Tibial artery (tissue), 1 donor: Measurements from ENCODE around the genes A3GALT2 and HMGB4.

GRCh38 chr1:32766297-32767065, 24.9 kb downstream of the KIAA1522 start:
- PRO-cap = no peak

DNA sequence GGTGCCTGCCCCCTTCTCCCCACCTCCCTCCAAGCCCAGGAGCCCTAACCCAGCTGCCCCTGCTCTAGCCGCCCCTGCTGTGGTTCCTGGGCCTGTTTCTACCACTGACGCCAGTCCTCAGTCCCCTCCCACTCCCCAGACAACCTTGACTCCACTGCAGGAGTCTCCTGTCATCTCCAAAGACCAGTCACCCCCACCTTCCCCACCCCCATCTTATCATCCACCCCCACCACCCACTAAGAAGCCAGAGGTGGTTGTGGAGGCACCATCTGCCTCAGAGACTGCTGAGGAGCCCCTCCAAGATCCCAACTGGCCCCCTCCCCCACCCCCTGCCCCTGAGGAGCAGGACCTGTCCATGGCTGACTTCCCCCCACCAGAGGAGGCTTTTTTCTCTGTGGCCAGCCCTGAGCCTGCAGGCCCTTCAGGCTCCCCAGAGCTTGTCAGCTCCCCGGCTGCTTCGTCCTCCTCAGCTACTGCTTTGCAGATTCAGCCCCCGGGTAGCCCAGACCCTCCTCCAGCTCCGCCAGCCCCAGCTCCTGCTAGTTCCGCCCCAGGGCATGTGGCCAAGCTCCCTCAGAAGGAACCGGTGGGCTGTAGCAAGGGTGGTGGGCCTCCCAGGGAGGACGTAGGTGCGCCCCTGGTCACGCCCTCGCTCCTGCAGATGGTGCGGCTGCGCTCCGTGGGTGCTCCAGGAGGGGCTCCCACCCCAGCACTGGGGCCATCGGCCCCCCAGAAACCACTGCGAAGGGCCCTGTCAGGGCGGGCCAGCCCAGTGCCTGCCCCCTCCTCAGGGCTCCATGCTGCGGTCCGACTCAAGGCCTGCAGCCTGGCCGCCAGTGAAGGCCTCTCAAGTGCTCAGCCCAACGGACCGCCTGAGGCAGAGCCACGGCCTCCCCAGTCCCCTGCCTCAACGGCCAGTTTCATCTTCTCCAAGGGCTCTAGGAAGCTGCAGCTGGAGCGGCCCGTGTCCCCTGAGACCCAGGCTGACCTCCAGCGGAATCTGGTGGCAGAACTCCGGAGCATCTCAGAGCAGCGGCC, 29.9 kb downstream of the KIAA1522 start:
- PRO-cap = no peak

GRCh38 chr1:32801349-32801812, 15.8 kb downstream of the YARS1 start:
- PRO-cap = no peak

DNA sequence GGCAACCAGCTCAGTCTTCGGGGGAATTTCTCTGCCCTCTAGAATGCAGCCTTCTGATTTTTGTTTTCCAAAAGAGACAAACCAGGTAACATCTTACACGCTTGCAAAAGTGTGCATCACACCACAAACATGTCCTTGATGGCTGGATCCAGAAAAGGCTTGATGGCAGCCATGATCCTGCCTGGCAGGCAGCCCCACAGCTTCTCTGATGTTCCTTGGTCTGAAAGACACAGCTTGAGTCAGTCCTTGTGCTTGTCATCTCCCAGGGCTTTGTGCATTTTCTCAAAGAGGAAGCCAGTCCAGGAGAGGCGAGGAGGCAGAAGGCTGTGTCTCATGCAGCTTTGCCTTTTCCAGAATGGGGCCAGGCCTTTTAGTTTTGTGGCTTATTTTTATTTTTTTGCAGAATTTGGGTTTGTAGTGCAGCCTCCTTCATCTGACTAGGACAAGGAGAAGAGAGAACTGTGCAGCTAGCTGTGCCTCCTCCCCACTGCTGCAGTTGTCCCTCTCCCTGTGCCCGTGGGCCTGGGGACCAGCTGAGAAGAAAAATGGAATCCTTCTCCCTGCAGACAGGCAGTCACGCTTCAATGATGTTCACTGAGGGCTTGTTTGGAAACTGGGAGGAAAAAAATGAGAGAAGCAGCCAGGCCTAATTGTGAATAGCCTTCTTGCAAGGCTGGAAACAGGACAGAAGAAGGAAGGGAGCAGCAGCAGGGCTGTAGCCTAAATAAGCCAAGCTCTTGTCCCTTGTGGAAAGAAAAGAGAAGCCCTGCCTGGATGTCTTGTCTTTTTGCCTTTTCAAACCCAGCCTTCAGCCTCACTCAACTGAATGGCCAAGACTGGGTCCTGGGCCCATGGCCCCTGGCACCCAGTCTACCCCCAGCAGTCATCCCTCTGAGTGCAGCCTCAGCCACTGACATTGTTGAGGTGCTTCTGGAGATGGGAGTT, 7.3 kb downstream of the FNDC5 start:
- PRO-cap = no peak

DNA sequence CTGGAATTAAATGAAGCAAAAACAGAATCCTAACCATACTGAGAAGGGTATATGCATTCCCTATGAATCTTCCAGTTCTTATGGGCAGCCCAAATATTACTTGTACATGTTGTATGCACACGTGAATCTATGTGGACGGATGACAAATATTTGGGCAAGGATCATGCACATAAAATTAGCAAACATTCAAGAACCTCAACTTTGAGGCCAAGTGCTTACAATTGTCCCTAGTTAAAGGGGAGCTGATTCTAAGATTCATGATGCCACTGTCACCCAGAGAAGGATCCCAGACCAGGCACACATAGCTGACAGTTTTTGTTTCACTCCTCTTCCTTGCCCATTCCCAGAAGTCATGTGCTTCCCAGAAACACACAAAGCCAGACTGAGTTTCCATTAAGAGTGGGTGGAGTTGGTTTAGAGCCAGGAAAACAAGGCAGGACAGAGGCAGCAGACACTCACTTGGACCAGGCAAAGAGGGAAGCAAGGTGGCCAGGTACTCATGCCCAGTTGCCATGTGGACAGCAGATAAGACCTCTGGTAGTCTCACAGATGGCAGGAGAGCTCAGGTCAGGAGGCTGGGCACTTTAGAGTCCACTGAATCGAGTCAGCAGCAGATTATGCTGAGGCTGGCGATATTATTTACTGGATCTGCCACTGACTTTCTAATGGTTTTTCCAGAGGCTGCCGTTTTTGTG, 25.5 kb downstream of the AK2 start:
- PRO-cap = bidirectional peak, plus-strand start at position 423 of the sequence, minus-strand start at position 300 of the sequence

DNA sequence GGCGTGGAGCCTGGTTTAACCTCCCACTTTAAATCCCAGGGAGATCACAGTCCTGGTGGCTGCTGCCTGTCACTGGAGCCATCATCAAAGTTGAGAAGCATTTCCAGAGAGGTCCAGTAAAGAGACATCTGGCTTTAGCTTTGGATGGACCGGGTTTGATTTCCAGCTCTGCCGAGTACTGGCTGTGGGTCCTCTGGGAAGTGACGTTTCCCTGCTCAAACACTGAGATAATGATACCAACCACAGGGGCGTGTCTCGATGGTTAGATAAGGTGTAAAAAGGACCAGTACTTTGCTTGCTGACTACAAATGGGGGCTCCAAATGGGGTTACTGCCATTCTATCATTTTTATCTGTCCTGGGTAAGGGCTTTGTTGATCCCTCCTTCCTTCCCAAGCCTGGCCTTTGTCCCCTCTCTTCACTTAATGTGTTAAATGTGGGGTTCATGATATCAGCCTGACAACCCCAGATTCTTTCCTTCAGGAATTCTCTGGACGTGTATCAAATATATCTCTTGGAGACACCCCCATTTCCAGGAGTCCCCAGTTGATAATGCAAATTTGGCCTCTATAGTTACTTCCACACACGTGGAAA, 39.1 kb downstream of the TRIM62 start:
- PRO-cap = no peak

DNA sequence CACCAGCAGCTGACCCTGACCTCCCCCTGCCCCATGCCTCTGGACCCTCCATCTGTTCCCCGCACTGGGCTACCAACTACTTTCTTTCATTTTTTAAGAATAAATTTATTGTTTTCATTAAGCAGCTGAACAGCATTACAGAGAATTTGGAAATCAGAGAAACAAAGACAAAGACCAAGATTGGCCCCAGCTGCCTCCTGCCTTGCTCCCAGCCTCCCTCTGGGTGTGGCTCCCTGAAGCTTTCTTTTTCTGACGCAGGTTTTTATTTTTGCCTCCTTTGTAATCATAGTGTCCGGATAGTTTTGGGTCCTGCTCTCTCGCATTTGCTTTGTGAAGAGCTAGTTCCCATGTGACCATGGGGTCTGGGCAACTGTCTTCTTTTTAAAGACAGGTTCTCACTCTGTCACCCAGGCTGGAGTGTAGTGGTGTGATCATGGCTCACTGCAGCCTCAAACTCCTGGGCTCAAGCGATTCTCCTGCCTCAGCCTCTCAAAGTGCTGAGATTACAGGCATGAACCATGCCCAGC, 12.9 kb downstream of the ZNF362 start:
- PRO-cap = no peak

DNA sequence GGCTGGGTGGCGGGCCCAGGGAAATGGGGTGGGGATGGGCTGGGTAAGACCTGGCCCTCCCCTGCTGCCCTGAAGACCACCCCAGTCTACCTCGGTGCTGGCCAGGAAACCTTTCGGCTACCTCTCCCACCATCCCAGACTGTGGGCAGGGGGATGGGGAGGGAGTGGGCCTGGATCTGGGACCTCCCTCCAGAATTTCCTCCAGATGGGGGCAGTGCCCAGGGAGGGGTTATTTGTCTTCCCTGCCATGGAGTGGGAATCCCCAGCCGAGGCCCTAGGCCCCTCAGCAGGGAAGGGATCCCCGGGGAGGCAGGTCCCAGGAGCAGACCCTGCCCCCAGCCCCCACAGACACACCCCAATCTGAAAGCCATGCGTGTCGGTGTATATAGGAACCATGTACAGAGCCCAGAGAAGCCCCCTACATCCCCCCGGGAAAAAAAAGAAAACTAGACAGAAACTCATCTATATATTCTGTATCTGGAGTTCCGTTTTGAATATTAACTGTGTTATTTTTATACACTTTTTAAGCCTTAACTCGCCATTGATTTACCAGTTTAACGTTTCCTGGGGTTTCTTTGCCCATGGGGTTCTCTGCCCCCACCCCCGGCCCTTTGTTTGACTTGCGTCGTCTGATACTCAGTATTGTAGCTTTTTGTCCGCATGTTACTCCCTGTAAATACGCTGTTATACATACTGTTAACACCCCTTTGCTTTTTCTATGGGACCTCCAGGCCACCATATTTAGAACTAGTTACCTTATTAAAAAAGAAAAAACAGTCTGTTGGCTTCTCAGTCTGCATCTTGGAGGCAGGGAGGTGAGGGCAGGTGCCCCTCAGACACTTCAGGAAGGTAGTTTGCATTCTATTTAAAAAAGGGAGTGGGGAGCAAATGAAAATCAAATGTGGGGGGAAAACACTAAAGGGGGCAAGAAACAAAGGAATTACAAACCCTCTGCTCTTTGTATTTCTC, 20.9 kb downstream of the A3GALT2 start:
- PRO-cap = no peak

DNA sequence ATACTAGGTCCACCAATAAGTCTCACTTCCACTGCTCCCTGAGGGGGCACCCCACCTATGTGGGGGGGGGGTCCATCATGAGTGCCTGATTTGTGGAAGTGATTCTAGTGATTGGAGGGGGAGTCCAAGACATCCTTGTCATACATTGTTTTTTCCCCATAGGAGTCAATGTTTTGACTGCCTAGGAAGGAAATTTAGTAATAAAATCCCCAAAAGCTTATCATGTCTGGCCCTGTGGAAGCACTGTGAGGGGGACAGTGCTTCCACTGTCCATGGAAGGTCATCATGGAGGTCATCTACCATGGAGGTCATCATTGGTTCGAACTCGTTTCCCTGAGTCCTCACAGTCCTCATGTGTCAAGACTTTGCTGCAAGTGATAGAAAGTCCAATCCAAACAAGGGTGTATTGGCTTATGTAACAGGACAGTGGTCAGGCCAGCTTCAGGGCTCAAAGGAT, 19.9 kb downstream of the A3GALT2 start:
- PRO-cap = no peak

DNA sequence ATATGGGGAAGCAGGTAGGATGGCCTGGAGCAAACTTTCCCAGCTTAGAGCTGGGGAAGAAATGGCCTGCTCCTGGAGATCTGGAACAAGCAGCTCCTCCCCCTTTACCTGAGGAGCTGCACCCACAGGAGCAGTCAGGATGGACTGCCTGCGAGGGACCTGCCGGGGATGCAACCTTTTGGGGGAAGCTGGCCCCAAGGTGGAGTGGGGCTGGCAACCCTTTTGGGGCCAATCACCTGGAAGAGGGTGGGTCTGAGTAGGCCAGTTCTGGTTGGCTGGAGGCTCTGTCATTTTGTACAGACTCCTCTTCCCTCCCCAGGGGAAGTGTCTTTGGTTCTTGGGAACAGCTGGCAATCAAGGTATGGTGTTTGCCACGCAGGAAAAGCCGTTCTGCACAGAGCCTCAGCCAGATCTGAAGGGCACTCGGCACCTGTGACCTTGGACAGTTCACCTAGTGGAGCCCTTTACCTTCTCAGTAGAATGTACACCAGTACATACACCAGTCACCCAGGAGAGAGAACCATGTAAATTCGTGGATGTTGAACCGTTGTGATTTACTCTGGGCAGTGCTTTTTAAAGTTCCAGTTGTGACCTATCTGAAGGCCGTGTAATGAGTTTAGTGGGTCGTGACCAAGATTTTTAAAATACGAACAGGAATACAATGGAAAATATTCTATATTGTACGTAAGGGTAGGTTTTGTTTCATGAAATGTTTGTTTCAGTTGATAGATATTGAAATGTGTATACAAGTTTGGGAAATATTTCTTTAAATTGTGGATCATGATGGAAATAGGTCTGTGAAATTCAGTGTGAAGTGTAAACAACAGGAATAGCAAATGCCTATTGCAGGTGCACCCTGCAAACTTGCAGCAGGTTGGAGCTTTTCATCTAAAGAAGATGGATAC, at the start of gene A3GALT2:
Gene A3GALT2 (minus strand): TSS at position 2 of the 905 bp plus-strand sequence.
- PRO-cap = no peak

GRCh38 chr1:33363198-33363697, 42.4 kb upstream of the A3GALT2 start:
- PRO-cap = no peak

DNA sequence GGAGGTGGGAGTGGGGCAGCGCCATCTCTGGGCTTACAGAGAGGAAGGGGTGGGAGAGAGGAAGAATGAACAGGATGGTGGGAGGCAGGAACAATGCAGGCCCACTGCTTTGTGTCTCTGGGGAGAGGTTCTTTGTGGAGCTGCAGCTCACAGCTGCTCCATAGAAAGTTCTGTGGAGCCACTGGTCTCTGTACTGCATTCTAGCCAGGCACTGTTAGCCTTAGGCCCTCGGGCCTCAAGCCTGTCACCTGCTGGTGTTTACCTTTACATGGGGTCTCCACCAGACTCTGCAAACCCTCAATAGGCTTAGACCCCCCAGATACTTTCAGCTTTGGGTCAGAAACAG, 43.7 kb upstream of the A3GALT2 start:
- PRO-cap = no peak

DNA sequence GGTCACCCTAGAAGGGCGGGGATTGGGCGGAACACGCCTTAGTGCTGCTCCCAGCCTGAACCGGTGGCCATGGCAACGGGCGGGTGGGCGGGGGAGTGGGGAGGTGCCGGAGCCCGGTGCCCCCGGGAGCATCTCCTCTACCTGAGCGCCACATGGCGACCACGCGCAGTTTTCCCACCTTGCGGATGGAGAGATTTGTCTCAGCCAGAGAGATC, 175 bp upstream of the PHC2 start:
- PRO-cap = no peak

- PRO-cap = no peak
Measured at GRCh38 chr1:33460834-33461472, 11.5 kb upstream of the ZSCAN20 start.

- PRO-cap = no peak
Measured at GRCh38 chr1:33569966-33570450, 97.6 kb downstream of the ZSCAN20 start.

- PRO-cap = no peak
Measured at GRCh38 chr1:33605986-33606847, 133.8 kb downstream of the ZSCAN20 start.

DNA sequence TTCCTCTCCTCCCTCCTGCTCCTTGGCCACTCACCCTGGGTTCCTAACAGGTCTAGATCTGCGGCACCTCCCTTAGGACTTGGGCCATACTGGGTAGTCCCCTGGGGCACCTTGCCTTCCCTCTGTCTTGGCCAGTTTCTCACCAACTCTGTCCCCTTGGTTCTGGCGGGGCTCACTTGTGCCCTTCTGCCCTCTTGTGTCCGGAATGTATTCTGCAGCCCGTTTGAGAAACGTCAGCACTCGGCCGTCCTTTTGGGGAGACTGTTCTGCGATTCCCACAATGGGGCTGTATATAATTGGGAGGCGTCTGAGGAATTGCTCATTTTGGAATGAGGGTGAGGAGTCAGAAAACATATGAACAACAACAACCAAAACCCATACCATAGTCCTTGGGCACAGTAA, 162.4 kb downstream of the ZSCAN20 start:
- PRO-cap = no peak

- PRO-cap = no peak
Measured at GRCh38 chr1:33863893-33864336, at the start of gene HMGB4. Gene HMGB4, plus strand, starts transcription at chr1:33864079.

DNA sequence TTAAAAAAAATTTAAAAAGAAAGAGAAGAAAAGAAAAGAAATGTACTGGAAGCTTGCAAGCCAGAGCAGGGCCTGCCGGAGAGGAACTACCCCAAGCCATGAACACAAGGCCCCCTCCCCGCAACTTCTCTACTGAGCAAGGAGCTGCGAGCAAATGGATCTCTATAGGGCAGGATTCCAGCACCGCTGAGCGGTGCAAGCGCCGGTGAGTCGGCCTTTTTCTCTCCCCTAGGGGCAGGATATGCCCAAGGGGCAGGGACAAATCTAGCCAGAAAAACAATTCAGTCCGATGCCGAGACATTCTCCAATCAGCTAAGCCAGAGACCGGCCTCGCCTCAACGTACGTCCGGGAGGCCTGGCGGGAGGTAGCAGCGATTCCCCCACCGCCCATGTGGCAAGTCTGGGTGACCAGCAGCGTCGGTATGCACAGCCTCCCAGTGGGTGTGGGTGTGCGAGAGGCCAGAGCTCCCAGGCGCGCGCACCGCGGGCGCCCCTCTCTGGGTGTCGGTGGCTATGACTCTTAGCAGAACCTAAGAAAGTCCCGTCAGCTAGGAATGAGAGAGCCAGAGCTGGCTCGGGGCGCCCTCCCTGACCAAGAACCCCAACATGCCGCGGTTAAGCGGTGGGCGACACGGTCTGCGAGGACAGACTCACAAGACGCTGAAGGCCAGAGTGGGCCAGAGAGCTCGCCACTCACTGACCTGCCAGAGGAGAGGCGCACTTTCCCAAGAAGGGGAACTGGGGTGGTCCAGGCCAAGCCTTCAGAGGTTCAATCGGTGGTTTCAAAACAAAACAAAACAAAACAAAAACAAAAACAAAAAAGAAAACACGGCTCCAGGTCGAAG, 1.9 kb downstream of the CSMD2 start:
- PRO-cap = no peak

- PRO-cap = no peak
Measured at GRCh38 chr1:34793426-34794276, 852 bp downstream of the GJA4 start.